Prostate gland (tissue), 2 donors: Measurements from ENCODE around the genes PDE6G, ARL16, PPP1R27 and ARHGDIA.

DNA sequence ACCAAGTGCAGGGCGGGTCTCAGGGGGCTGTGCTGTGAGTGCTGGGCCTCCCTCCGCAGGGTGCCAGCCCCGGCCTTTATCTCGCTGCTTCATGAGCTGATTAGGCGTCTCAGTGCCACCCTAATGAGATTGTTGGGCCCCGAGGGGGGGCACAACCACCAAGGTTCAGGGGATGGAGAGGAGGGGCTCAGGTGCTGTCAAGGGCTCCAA is at the start of gene PDE6G:
Gene PDE6G, minus strand, starts transcription at position 52 of the 210 bp plus-strand sequence.
- PRO-cap: no peak
- RAMPAGE, long total RNA, 2 experiments: no peak in any of the 2 experiments

- PRO-cap: bidirectional peak, plus-strand start at chr17:81683993, minus-strand start at chr17:81683763
- RAMPAGE, long total RNA, 2 experiments: start-site peak on the minus strand in 2 of 2 experiments, at chr17:81683688-81683763 at its widest, 276 to 511 reads per replicate
These were observed at the start of gene ARL16 for GRCh38 chr17:81683026-81683894. Gene ARL16, minus strand, starts transcription at chr17:81683797.

DNA sequence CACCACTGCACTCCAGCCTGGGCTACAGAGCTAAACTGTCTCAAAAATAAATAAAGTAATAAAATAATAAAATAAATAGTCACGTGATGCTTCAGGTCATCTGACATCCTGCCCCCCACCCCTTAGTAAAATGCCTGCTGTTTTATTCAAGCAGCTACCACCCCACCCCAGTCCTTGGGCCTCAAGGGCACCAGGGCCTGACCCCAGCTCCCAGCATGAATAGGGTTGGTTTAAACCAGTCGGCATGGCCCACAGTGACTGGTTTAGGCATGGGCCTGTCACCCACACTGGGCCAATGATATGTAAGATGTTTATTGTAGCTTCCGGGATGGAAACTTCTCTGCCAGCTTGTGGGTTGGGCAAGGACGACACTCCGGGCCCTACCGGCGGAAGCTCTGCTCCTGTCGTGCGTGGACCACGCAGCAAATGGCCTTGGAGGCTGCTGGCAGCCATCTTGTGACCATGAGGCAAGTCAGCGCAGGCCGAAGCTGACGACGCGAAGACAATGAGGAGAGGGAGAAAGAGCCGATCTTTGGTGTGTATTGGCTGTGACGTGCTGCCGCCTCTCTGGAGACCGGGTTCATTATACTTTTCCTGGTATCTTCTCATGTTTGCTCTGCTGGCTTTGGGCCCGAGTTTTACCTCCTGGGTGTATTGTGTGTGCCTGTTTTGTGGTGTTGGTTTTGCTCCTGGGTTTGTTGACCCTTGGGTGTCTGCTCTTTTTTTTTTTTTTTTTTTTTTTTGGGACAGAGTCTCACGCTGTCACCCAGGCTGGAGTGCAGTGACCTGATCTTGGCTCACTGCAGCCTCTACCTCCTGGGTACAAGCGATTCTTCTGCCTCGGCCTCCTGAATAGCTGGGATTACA is 15.3 kb downstream of the SLC25A10 start:
- PRO-cap: unidirectional peak, plus-strand start at position 346 of the sequence; unidirectional peak, minus-strand start at position 507 of the sequence
- RAMPAGE, long total RNA, 2 experiments: start-site peak on the plus strand in 1 of 2 experiments, centred at position 347 of the sequence, 13 reads per replicate

- PRO-cap: no peak
- RAMPAGE, long total RNA, 2 experiments: no peak in any of the 2 experiments
These were observed 11.7 kb downstream of the GCGR start for GRCh38 chr17:81815628-81816084.

DNA sequence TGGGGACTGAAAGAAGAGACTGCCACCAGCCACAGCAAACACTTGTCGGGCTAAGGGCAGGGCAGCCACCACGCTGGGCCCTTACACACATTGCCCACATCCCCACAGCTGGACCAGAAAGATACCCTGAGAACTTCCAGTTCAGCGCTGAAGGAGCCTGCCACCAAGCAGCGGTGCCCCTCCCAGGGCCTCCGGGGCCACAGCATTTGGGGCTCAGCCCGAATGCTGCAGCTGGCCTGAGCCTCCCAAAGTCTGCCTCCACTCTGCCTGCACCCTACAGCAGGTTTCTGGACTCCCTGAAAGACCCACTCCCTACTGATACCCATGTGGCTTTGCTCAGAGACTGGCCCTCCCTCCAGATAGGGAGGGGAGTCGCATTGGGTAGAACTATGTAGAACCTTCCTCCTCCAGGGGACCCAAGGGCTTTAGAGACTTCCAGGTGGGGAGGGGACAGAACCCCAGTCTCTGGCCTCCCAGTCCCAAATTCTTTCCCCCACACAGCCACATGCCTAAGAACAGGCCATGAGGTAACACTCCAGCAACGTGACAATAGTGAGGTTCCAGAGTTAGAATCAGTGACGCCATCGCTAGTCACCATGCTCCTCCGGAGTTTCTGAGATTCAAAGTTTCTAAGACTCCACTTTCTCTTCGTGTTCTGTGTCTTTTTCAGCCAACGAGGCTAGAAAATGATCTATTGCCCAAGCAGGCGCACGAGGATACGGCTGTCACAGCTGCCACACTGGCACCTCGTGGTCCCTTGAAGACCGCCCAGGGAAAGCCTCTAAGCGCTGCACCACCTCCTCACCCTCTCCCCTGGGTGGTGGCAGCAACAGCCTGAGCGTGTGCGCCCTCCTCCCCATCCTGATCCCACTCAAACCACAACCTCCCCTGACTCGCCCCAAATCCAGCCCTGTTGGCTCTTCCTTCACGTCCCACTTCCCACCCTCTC is 1.3 kb downstream of the MCRIP1 start:
- PRO-cap: no peak
- RAMPAGE, long total RNA, 2 experiments: no peak in any of the 2 experiments

DNA sequence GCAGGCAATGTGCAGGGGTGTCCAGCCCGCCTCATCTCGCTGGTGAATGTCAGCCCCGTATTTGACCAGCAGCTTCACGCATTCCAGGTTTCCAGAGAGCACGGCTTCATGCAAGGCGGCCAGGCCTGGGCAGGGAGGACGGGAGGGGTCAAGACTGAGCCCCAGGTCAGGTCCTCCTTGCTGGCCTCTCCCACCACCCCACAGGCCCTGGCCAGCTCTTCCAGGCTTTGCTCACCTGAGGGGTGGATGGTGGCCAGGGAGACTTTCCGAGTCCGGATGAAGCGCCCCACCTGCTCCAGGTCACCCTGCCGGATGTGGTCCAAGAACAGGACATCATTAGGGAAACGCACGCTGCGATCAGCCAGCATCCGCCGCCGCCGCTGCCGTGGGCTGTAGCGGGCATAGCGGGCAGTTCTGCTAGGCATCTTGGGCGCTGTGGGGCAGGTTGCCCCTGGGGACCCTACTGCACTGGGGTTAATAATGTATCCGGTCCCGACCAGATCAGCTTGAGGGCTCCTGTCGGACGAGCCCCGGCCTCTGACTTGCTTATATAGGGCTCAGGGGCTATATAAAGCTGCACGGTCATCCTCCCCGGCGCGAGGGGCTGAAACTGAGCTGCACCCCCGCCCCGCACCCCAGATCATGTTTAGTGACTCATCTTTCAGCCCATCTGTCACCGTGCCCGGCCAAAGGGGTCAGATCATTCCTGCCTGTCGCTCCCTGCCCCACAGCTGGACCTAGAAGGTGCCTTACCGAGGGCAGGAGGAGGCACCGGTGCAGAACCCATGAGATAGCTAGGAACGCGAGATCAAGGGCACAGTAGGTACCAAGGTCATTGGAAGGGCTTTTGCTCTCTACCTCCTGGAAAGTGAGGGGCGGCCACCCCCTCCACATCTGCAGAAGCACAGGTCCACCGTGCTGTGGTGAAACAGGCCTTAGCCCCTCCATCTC is at the start of gene PPP1R27:
Gene PPP1R27, minus strand, starts transcription at position 522 of the 951 bp plus-strand sequence.
- PRO-cap: no peak
- RAMPAGE, long total RNA, 2 experiments: start-site peak on the minus strand in 1 of 2 experiments, centred at position 520 of the sequence, 14 reads per replicate

GRCh38 chr17:81835835-81836259 is 997 bp upstream of the PPP1R27 start:
- PRO-cap: no peak
- RAMPAGE, long total RNA, 2 experiments: no peak in any of the 2 experiments

GRCh38 chr17:81838629-81839557 is 4.0 kb upstream of the PPP1R27 start:
- PRO-cap: bidirectional peak, plus-strand start at chr17:81839486, minus-strand start at chr17:81839298
- RAMPAGE, long total RNA, 2 experiments: no peak in any of the 2 experiments

- PRO-cap: unidirectional peak, minus-strand start at chr17:81843060
- RAMPAGE, long total RNA, 2 experiments: no peak in any of the 2 experiments
These were observed 8.1 kb upstream of the PPP1R27 start for GRCh38 chr17:81842972-81843381.

DNA sequence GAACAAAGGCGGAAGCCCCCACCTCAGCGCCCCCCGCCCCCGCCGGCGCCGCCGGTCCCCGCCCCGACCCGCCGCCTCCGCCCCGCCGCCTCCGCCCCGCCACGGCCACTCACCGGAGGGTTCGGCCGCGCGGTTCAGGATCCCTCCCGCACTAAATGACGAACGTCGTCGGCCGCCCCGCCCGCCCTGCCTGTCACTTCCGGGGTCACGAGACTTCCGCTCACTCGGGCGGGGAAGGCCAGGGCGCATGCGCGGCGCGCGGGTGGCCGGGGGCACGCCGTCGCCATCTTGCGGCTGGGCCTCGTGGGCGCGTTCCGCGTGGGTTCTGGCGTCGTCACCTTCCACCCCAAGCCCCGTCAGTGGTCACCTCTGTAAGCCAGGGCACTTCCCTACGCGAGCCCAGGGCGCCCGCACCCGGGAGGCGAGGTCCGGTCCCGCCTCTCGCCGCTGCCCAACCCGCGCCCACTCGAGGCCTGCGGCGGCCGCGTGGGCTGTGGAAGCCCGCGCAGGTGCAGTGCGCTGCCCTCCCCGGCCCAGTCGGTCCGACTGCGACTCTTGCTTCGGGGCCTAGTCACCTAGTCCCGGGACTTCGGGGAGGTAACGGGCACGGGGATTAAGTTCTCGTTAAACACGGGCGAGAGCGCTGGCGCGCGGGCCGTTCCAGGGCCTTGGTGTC is at the start of gene ARHGDIA:
Gene ARHGDIA, minus strand, starts transcription at position 153 of the 676 bp plus-strand sequence.
- PRO-cap: bidirectional peak, plus-strand start at position 248 of the sequence, minus-strand start at position 153 of the sequence
- RAMPAGE, long total RNA, 2 experiments: start-site peak on the minus strand in 2 of 2 experiments, centred at positions 155 to 158 of the sequence, 530 to 888 reads per replicate

- PRO-cap: no peak
- RAMPAGE, long total RNA, 2 experiments: no peak in any of the 2 experiments
These were observed 2.1 kb upstream of the NPB start for GRCh38 chr17:81899598-81900773.

GRCh38 chr17:81903113-81903634 is 1.1 kb downstream of the NPB start:
- PRO-cap: no peak
- RAMPAGE, long total RNA, 2 experiments: no peak in any of the 2 experiments

- PRO-cap: no peak
- RAMPAGE, long total RNA, 2 experiments: no peak in any of the 2 experiments
These were observed 4.5 kb downstream of the NPB start for GRCh38 chr17:81906286-81907206.

GRCh38 chr17:81916226-81917224 is 1.5 kb downstream of the SIRT7 start:
- PRO-cap: no peak
- RAMPAGE, long total RNA, 2 experiments: no peak in any of the 2 experiments

DNA sequence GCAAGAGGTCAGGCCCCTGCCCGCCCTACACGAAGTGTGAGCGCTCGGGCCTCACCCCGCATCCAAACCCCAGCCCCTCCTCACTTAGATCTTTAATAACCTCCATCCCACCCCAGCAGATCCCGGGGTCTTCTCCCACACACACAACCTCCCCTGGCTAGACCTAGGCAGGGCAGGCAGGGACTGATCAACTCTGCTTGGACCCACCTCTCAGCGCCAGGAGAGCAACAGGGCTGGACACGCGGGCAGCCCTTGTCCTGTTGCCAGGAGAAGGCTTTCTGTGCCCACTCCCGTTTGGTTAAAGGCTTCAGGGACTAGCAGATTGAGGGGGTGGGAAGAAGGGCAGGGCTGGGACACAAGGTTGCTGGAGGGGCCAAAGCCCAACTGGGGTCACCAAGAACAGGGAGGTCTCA is 477 bp upstream of the SIRT7 start:
- PRO-cap: no peak
- RAMPAGE, long total RNA, 2 experiments: no peak in any of the 2 experiments

- PRO-cap: no peak
- RAMPAGE, long total RNA, 2 experiments: no peak in any of the 2 experiments
These were observed 4.2 kb downstream of the MAFG start for GRCh38 chr17:81923239-81923819.

DNA sequence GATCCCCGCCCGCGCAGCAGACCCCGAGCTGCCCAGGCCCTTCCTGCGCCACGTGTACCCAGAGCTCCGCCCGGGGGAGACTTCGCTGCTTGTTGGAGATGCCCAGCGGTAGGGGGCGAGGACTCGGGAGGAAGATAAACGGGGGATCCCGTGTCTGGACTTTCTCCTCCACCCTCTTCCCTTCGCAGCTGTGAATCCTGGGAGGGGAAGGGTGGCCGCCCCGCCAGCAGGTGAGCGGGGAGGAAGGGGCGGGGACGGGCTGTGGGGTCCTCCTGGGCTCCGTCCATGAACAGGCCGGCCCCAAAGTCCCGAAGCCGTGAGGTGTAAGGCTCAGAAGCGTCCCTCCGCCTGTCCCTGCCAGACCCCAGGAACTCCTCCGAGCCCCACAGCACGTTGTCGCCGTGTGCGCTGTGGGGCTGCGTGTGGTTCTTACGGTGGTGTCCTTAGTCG is 706 bp upstream of the MAFG start:
- PRO-cap: no peak
- RAMPAGE, long total RNA, 2 experiments: no peak in any of the 2 experiments

- PRO-cap: no peak
- RAMPAGE, long total RNA, 2 experiments: no peak in any of the 2 experiments
These were observed 1.1 kb downstream of the ASPSCR1 start for GRCh38 chr17:81978469-81978893.

- PRO-cap: no peak
- RAMPAGE, long total RNA, 2 experiments: start-site peak on the minus strand in 2 of 2 experiments, at chr17:82036222-82036640 at its widest, 93 to 299 reads per replicate
These were observed 1.1 kb downstream of the DCXR start for GRCh38 chr17:82036074-82037161.

DNA sequence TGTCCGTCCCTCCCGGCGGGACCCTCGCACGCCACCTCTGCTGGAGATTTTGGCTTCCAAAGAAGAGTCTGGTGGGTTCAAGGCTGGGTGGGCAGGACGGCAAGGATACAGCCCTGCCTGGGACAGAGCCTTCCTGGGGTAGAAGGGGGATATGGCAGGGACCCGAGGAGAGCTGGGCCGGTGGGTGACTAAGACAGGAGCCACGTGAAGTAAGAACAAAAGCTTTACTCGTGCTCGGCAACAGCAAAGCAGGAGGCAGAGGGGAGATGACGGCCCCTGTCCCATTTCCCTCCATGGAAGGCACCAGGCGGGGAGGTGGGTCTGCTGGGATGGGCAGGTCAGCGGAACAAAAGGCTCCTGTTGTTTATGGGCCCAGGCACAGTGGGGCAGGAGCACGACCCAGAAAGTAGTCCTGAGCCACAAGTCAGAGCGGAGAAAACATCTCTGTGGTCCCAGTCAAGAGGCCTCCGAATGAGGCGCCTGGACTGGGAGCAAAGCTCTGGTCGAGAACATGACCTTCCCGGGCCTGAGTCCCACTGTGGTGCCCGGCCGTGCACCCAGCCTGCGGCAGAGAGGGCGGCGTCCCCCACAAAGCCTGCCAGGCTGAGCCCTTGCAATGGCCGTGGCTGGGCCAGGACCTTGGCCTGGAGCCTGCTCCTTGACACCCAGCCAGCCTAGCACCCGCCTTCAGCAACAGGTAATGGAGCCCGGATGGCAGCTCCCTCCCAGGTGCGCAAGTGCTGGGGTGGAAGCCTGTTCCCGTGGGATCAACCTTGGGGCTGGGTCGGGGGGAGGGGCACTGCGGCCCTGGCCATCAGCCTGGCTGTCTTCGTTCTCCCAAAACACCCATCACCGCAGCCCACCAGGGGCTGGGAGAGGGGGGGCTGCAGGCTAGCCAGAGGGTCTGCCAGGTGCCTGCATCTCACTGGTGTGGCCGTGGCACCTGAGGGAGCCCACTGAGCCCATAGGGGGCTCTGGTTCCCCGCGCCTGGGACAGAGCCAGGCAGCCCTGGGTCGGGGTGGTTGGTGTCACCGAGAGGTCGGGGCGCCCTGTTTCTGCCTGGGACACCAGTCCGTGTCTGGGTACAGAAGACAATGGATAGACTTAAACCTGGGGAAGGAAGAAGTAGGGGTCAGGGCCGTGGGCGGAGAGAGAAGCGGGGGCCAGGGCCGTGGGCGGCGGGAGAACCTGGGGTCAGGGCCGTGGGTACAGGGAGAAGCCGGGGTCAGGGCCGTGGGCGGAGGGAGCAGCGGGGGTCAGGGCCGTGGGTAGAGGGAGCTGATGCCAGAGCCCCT is 3.5 kb downstream of the RFNG start:
- PRO-cap: no peak
- RAMPAGE, long total RNA, 2 experiments: no peak in any of the 2 experiments